Cardiac fibroblast (primary cell): ENCODE measurements around a stretch of chr22.

DNA sequence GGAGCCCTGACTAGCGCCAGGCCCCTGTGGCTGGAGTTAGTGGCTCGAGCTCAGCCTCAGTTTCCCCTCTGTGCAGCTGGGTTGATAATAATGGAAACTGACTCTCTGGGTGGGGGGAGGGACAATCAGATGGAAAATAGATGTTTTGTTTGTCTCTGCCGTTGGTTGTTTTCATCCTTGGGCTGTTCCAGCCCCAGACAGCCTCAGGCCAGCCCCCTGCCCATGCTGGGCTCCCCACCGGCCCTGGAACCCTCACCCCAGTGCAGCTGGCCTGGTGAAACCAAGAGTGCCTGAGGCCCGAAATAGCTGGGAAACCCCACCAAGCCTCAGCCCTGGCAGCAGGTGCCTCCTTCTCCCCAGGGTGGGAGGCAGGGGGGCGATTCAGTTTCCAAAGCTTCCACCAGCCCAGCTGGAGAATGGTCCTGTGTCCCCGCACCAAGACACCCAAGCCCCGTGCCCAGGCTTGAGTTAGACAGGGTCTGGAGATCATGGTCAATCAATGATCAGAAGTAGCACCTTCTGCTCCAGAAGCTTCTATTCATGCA lies 44.2 kb downstream of the IGLL5 start:
- RRBS, result no CpG with 5 or more reads among the region's 8 CpGs

GRCh38 chr22:23016838-23017404 lies 53.4 kb upstream of the GNAZ start:
- RRBS, result 84% methylated on average over 12 of the region's 44 CpGs

GRCh38 chr22:23067789-23068049 lies 2.6 kb upstream of the GNAZ start:
- RRBS, result no CpG with 5 or more reads among the region's 4 CpGs

DNA sequence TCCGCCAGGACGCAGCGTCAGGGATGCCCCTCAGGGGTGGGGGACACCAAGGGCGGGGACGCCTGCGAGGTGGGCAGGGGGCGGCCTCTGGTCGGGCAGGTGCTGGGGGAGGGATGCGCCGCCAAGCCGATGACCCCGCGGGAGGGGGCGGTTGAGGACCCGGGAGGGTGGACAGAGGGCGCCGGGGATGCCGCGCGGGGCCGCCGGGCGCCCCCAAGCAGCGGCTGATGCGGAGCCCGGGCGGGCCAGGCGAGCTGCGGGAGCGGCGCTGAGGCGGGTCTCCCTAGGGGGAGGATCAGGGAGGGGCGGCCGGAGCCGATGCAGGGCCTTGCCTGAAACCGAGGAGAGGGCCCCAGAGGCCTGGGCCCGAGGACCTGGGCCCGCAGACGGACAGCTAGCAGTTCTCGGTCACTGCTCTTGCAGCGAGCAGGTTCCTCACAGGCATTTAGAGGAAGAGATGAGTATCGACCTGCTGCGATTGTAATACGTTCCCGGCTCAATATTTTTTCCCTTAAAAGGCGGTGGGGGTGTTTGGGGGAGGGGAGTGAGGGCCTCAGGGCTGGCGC lies 451 bp downstream of the GNAZ start:
- RRBS, result 5% methylated on average over 8 of the region's 47 CpGs

DNA sequence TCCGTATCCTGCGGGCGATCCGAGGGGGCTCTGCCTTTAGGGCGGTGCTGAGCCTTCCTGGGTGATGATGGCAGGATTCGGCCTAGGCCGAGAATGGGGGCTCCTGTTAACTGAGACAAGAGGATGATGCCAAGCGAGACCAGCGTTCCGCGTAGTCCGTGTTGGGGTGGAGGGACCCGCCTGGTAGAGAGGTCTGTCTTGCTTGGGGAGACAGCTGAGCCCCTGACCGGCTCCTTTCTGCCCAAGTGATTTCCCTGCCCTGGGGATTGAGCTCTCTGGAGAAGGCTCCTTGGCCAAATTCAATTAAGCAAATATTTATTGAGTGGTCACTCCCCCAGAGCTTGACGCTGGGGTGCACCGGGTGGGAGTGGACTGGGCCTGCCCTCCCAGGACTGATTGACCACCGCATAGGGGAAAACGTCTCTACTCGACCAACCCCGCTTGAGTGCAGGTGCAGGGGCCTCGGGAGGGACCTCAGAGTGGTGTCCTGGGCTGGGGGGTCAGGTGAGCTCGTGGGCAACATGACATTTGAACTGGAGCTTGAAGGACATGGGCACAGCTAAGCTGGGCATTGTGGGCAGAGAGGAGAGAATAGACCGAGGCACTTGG lies 1.0 kb downstream of the GNAZ start:
- RRBS, result no CpG with 5 or more reads among the region's 23 CpGs

- RRBS, result no CpG with 5 or more reads among the region's 7 CpGs
Measured at GRCh38 chr22:23179215-23179815, 994 bp upstream of the BCR start.

DNA sequence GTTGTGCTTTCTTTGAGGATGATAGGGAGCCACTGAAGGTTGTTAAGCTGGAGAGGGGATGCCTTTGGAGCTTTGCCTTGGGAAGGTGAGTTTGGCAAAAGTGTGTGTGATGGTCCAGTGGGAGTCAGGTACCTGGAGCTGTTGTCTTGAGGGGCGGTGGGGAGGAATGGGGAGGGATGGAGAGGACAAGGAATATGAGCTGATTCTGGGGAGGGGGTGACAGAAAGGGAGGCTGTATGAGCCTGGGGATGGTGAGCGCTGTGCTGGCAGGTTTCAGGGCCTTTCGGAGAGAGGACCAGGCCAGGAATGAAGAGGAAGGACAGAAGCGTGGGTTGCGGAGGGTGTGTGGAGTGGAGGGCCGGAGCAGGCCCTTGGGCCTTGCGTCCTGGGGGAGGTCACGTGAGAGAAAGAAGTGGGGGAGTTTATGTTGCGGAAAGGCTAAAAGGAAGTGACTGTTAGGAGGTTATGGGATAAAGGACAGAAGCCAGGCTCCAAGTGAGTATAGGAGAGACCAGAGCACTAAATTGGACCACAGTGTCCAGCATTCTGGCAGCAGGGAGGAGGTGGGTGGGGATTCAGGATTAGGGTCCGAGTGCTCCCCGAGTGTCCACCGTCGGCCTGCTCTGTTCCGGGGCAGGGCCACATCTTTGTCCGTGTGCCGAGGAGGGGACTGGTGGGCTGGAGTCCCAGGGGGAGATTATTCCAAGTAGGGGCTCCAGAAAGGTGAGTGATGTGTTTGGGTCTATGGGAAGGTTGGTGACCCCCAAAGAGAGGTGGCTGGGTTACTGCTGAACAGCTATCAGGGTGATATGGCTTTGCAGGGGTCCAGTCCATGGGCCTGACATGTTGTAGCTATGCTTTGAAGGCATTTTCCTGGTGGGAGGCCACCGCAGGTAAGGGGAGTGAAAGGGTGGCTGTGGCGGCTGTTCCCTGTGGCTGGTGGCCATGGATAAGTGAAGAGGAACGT lies 17.6 kb downstream of the BCR start:
- RRBS, result no CpG with 5 or more reads among the region's 19 CpGs

DNA sequence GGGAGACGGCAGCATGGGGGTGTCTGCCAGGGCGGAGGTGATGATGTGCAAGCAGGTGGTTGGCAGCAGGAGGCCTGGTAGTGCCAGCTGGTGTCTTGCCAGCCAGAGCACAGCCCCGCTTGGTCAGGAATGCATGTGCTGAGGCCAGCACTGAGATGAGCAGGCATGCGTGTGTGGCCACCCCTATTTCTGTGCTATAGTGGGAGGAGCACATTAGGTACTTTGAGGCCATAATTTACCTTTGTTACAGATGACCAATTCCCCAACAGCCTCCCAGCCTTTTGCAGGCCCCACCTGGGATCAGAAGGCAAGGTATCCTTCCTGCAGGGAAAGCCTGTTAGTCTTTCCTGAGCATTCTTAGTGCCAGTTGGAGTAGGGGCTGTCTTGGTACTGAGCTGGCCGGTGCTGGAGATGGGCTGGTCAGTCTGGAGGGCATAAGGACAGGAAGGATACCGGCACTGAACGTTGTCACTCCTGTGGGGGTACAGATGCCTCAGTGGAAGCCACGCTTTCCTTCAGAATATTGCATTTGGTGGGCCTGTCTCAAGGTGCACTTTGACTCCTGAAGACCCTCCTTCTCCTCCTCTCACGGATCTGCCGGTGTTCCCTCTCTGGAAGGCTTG lies 24.6 kb downstream of the BCR start:
- RRBS, result no CpG with 5 or more reads among the region's 10 CpGs

GRCh38 chr22:23265103-23265534 lies 84.8 kb downstream of the BCR start:
- RRBS, result 92% methylated on average over 4 of the region's 15 CpGs

DNA sequence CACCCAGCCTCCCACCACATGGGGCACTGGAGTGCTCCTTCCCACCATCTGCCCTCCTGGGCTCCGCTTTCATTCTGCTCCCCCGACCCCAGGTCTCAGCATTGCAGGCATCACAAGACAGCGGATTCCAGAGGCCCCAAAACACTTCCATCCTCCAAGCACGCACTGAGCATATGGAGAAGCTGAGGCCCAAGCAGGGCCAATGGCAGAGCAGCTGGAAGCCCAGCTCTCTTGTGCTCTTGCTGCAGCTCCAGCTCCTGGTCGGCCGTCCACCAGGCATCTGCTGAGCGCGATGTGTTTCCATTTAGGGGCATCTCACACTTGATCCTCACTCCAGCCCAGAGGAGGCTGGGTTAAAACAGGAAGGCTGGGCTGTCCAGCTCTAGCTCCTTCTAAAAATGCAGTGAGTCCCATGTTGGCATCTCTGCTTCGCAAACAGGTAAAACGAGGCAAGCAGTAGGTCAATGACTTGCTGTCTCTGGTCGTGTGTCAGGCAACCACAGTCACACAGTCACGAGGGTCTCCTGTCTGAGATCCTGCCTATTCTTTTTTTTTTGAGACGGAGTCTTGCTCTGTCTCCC lies 65.4 kb downstream of the IGLL1 start:
- RRBS, result no CpG with 5 or more reads among the region's 13 CpGs

DNA sequence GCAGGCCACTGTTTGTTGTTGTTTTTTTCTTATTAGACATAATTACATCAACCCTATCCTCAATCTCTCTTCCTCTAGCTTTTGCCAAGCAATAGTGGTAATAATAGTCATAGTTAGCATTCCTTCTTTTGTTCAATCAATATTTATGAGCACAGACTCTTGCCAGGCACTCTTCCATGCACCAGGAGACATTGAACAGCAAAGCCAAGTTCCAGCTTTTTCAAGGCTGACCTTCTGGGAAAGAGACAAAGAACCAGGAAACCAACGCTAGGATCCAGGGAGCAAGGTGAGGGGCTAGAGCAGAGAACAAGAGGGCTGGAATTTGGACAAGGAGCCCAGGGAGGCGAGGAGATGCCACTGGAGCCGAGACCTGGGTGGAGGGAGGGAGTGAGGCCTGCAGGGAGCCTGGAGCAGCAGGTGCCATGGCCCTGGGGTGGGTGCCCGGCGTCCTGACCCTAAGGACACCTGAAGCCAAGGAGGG lies 52.8 kb downstream of the IGLL1 start:
- RRBS, result no CpG with 5 or more reads among the region's 5 CpGs

GRCh38 chr22:23715379-23715738 lies 24.5 kb downstream of the RGL4 start:
- RRBS, result no CpG with 5 or more reads among the region's 7 CpGs

DNA sequence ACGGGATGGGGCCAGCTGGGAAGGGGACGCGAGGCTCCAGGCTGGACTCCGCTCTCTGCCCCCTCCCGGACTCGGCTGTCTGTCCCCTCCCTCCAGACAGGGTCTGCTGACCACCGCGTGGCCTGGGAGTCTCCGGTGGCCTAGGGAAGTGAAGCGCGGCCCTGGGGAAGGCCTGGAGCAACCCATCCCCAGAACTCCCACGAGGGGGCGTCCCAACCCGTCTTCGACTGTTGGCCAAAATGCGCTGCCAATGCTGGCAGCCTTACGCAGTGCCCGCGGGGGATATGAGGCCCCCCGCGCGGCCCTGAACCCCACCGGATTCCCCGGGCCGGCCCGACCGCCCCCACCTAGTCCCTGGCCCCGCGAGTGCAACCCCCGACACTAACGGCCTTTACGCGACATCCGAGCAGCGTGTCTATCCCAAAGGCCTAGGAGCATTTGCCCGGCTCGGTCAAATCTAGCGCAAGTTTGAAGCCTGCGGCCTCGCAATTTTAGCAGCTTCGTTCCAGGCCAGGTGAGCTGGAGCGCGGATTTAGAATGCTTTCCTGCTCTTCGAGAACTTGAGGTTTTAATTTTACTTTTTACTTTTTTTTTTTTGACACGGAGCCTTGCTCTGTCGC lies 618 bp upstream of the CHCHD10 start:
- RRBS, result 3% methylated on average over 5 of the region's 46 CpGs

DNA sequence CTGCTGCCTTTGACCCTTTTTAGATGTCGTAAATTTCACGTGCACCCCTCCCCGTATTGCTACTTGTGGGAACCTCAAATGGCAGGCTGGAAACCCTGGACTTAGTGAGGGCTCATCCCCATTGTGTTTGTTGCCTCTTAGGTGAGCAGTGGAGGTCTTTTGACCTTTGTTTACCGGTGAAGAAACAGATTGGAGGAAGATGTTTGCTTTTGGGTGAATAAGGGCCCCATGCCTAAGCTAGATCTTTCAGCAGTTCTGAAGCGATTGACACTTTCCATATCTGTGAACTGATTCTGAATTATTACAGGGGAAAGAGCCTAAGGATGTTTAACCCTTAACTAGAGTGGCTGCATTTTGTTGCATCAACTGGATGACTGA lies 827 bp downstream of the SMARCB1 start:
- RRBS, result no CpG with 5 or more reads among the region's 5 CpGs

GRCh38 chr22:23858278-23858719 lies 624 bp downstream of the SLC2A11 start:
- RRBS, result no CpG with 5 or more reads among the region's 17 CpGs

- RRBS, result no CpG with 5 or more reads among the region's 11 CpGs
Measured at GRCh38 chr22:23971263-23972326, 2.6 kb downstream of the DDT start.

DNA sequence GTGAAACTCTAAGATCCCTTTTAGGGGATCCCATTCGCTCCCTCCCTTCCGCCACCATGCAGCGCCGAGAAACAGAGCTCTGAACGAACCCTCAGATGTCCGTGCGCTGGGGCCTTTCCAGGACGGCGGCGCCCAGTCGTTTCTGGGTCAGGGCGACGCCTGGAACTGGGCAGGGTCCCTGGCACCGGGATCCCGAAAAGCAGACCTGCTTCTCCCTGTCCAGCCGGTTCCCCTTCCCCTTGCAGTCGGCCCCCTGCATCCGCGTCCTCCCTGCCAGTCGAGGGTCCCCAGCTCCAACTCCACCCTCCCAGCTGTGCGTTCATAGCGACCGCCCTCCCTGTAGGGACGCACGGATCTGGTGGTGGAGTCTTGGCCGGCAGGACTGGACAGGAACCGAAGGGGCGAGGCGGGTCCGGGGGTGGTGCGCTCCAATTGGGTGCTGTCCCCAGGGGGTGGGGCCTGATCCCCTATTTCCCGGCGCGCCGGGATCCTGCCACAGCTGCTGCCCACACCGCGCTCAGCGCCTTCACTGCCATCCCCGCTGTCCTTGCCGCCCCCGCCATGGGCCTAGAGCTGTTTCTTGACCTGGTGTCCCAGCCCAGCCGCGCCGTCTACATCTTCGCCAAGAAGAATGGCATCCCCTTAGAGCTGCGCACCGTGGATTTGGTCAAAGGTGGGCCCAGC lies 5.5 kb upstream of the DDT start:
- RRBS, result no CpG with 5 or more reads among the region's 47 CpGs

GRCh38 chr22:24144904-24145160 lies 36.5 kb upstream of the SUSD2 start:
- RRBS, result no CpG with 5 or more reads among the region's 3 CpGs

- RRBS, result no CpG with 5 or more reads among the region's 12 CpGs
Measured at GRCh38 chr22:24206486-24207155, 25.3 kb downstream of the SUSD2 start.

GRCh38 chr22:24292135-24292595 lies 21.5 kb downstream of the SPECC1L start:
- RRBS, result no CpG with 5 or more reads among the region's 1 CpG